Esophagus muscularis mucosa (tissue), 4 donors: ENCODE measurements around a stretch of chr16.

DNA sequence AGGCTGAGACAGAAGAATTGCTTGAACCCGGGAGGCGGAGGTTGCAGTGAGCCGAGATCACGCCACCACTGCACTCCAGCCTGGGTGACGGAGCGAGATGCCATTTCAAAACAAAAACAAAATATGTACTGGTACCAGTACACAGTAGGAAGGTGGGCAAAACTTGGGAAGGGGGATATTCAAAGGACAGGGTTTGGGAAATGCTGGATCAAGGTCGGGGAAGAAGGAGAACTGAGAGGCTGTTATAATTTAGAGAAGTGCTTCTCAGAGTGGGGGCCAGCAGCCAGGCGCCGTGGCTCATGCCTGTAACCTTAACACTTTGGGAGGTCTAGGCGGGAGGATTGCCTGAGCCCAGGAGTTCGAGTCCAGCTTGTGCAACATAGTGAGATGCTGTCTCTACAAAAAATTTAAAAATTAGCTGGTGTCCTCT, 5.2 kb downstream of the CRISPLD2 start:
- PRO-cap, result no peak
- RAMPAGE, long total RNA, 4 experiments, result no peak in any of the 4 experiments

DNA sequence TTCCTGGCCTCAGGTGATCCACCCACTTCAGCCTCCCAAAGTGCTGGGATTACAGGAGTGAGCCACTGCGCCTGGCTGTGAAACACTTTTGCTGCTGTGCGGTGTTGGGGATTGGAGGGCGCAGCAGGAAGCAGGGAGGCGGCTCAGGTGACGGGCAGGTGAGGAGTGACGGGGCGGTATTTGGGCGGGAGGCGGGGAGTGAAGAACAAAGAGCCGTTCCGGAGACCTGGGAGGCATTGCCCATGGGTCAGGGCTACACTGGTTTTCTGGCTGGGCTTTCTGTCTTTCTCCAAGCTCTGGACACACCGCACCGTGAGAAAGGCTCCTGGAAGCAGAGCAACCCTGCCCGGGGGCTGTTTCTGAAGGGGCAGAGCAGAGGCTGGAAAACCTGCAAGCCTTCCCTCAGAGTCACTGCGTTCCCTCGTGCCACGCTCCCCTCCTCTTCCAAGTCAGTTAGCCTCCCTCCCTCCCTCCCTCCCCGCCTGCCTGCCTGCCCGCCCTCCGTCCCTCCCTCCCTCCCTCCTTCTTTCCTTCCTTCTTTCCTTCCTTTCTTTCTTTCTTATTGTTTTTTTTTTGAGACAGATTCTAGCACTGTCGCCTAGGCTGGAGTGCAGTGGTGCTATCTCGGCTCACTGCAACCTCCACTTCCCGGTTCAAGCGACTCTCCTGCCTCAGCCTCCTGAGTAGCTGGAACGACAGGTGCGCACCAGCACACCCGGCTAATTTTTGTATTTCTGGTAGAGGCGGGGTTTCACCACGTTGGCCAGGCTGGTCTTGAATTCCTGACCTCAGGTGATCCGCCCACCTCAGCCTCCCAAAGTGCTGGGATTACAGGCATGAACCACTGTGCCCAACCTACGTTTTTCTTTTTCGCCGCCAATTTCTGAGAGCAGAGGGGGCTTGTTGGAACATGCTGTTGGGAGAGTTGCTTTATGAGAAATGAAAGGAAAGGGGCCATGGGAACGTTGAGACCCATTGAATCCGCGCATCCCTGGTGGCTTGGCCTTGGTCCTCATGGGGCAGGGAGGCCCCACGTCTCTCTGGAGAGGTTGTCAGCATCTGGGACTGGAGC, 22.4 kb downstream of the CRISPLD2 start:
- PRO-cap, result no peak
- RAMPAGE, long total RNA, 4 experiments, result no peak in any of the 4 experiments

DNA sequence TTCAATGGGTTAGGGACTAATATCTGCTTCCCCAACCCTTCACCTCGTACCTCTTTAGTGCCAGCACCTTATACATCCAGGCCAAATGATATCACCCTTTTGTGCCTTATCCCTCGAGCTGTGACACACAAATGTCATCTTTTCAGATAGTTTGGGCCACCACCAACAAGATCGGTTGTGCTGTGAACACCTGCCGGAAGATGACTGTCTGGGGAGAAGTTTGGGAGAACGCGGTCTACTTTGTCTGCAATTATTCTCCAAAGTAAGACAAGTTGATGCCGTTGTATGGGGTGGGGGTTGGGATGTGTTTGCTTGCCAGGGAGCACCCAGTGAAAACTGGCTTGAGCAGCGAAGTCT, 30.6 kb downstream of the CRISPLD2 start:
- PRO-cap, result no peak
- RAMPAGE, long total RNA, 4 experiments, result start-site peak on the plus strand in 1 of 4 experiments, centred at position 205 of the sequence, 104 reads per replicate

DNA sequence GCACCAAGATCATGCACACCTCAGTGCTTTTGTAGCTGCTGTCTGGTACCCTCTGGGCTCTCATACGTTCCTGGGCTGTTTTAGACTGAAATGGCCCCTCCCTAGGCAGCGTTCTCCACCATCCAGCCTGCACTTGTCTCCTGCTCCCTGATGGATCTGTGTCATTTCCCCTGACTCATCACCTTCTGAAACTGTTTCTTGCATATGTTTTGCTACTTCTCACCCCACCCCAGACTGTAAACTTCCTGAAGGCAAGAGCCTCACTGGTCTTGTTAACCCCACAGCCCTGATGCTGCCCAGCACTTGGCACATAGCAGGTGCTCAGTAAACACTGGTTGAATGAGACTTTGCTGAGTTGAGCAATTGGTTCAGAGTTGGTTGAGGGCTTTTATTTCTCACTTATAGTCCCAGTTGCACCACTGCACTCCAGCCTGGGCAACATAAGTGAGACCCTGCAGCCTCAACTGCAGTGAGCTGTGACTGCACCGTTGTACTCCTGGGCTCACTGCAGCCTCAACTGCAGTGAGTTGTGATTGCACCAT, 78.7 kb downstream of the CRISPLD2 start:
- PRO-cap, result no peak
- RAMPAGE, long total RNA, 4 experiments, result no peak in any of the 4 experiments

DNA sequence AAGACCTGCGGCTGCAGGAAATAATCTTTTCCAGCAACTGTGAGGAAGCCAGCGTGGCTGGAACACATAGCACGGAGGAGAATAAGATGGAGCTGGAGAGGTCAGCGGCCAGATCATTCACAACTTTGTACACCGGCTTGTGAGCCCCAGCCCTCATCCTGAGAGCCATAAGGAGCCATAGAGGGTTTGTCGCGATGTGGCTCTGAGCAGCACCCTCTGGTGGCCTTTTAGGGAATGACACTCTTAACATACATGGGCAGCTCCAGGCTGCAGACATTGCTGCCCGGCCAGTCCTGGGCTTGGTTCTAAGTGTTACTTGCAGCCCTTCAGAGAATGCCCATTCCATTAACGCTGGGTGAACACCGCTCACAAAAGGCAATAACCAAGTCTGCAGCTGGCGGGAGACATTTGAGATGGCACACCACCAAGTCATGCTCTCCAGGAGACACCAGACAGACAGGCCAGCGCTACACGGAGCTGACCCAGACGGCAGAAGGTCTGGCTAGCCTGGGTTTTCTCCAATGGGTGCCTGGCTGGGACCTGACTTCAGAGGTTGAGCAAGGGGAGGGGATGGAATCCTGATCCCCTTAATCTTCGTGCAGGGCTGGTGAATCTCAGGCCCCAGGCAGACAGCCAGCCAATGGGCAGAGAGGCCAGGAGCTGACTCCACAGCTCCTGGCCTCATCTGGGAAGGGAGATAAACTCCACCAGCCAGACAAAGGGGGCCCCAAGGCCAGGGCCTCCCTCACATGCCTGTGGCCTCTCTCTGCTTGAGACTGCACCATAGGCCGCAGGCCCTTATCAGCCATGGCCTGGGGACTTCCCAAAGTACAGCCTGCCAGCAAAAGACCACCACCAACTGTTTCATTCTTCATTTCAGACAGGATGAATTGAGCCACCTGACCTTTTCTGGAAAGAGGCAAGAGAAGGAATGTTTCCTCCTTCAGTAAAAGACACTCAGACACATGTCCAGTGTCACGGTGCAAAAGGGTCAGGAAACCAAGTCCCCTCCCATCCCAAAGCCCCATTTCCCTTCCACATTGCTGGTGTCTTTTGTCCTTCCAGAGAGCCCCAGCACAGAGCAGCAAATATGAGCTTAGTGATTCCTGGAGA, 58.8 kb downstream of the ZDHHC7 start:
- PRO-cap, result no peak
- RAMPAGE, long total RNA, 4 experiments, result no peak in any of the 4 experiments

DNA sequence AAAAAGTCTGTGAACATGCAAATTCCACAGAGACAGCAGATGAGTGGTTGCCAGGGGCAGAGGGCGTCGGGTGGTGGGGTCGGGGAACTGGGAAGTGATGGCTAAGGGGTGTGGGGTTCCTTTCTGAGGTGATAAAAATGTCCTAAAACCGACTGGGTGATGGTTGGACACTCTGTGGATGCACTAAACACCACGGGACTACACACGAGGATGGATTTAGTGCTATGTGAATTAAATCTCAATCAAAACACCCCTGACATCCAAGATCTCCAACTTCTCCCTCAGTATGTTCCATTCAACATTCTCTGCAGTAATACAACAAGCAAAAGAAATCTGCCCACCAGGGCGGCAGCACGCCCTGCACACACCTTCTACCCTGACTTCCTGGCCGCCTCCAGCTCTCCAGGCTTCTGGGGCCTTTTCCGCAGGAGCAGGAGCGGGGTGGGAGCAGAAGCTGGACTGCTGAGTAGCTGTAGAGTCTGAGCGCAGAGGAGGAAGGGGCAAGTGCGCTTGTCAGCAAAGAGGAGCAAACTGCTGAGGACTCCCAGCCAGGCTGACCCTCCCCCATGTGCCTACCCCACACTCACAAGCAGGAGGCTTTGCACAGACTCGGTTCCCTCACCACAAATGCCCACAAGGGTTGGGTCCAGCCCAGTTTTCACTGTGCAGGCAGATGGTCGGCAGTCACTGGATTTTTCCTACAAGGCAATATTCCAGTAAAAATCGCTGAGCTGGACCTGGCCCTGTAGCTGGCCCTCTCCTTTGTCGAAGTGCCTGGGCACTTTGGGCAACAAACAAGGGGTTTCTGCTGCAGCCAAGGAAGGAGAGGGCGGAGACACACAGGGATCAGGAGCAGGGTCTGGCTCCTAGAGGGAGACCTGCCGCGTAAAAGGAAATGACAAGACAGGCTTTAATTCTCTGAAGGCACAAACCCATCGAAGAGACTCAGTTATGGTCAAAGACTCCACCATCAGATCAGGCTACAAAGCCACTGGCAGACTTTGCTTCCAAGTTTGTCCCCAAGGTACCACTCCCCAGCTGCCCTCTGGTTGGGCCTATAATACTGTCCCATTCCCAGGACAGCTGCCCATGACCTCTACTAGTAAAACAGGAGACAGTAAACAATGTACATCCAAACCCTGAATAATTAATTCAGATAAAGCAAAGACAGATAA, 22.8 kb downstream of the ZDHHC7 start:
- PRO-cap, result no peak
- RAMPAGE, long total RNA, 4 experiments, result no peak in any of the 4 experiments

GRCh38 chr16:85010445-85011369, 628 bp downstream of the ZDHHC7 start:
- PRO-cap, result no peak
- RAMPAGE, long total RNA, 4 experiments, result no peak in any of the 4 experiments

DNA sequence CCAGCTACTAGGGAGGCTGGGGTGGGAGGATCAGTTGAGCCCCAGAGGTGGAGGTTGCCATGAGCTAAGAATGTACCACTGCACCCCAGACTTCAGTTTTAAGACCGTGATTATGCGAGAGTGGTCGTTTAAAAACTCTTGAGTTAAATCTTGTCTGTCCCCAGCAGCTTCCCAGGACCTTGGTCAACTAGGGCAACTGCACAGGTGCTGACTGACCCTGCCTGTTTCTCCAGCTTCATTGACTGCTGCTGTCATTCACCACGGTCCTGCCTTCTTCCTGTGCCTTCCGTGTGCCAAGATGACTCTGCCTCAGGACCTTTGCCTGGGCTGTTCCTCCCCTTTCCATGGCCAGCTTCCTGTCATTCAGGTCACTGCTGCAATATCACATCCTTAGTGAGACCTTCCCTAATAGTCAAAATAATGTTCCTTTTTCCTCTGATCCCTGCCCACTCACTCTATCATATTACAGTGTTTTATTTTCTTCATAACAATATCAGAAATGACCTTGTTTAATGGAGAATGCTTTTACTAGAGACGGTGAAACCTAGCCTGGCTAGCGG, 3.9 kb downstream of the KIAA0513 start:
- PRO-cap, result no peak
- RAMPAGE, long total RNA, 4 experiments, result no peak in any of the 4 experiments

GRCh38 chr16:85057782-85058360, 30.3 kb downstream of the KIAA0513 start:
- PRO-cap, result no peak
- RAMPAGE, long total RNA, 4 experiments, result no peak in any of the 4 experiments

DNA sequence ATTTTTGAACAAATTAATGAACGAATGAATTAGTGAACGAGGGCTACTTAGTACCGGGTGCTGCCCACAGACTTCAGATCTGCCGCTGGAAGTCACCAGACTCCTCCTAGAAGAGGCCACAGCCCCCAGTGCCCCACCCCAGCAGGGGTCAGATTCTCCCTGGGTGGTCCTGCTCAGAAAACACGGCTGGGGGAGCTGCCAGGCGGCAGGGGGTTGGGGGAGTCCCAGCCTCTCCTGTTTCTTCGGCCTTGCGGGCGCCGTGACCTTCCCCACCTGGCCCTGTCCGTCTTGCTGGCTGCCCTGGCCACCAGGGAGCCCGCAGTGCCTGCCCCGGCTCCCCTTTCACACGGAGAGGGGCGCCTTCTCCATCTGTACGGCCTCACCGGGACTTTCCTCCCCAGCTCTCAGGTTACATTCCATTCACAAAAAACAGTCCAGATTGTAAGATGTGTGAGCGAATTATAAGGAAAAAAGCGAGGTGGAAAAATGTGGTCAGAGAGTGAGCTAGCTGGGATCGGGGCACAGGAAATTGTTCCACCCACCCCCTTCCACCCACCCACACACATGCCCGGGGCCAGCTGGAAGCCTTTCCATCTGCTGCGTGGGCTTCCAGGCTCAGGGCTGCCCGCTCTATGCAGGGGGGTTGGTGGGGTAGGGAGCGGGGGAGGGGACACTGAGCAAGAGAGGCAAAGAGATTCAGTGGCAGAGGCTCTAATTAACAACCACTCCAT, 14.5 kb upstream of the CIBAR2 start:
- PRO-cap, result no peak
- RAMPAGE, long total RNA, 4 experiments, result no peak in any of the 4 experiments

GRCh38 chr16:85187050-85187421, 74.8 kb upstream of the CIBAR2 start:
- PRO-cap, result bidirectional peak, plus-strand start at chr16:85187330, minus-strand start at chr16:85187219
- RAMPAGE, long total RNA, 4 experiments, result no peak in any of the 4 experiments

GRCh38 chr16:85200168-85201025, 88.1 kb upstream of the CIBAR2 start:
- PRO-cap, result no peak
- RAMPAGE, long total RNA, 4 experiments, result no peak in any of the 4 experiments

DNA sequence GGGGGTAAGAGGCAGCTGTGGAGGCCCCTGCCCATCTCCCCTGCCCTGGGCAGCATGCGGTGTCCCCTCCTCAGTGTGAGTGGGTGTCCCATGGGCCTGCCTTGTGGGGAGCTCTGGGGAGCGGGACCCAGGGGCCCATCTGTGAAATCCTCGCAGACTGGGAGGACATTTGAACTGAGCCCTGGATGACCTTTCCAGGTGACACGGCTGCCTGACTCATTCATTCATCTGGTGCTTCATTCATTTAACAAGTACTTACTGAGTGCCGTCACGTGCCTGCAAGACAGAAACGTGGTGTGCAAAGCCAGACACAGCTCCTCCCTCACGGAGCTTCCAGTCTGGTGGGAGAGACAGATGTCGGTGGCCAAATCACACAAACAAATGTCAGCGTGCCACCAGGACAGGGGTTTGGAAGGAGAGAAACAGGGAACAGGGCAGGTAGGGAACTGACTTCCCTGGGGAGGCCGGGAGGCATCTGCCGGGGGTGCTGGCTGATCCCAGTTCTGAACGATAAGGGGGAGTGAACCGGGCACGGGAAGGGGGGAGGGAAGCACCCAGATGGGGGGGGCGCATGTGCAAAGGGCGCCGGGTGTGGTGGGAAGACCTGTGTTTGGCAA, 93.5 kb upstream of the CIBAR2 start:
- PRO-cap, result no peak
- RAMPAGE, long total RNA, 4 experiments, result no peak in any of the 4 experiments

DNA sequence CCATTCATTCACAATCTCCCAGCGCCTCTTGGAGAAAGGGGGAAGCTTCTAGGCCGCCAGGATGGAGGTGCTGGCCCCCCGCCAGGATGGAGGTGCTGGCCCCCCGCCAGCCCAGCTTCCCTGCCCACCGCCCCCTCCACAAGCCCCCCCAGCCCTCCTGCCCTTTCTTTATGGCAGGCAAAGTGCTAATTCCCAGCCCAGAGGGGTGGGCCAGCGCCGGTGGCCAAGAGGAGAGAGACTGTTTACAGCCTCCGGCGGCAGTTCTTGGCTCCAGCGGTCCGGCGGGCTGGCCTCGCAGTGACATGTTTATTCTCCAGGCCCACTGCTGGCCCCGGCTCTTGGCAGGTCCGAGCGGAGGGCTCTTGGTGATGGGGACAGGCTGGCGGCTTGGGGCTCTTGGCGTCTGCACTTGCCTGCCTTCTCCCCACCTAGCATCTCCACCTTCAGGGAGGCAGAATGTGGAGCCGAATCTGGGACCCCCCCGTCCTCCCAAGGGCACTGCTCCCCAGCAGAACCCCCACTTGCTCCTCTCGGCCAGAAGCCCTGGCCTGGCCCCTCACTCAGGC, 94.5 kb upstream of the CIBAR2 start:
- PRO-cap, result no peak
- RAMPAGE, long total RNA, 4 experiments, result no peak in any of the 4 experiments

- PRO-cap, result no peak
- RAMPAGE, long total RNA, 4 experiments, result no peak in any of the 4 experiments
These were observed 179.2 kb upstream of the CIBAR2 start for GRCh38 chr16:85291162-85292164.

GRCh38 chr16:85416300-85416818, 196.8 kb upstream of the GSE1 start:
- PRO-cap, result no peak
- RAMPAGE, long total RNA, 4 experiments, result no peak in any of the 4 experiments

GRCh38 chr16:85448297-85449667, 164.3 kb upstream of the GSE1 start:
- PRO-cap, result no peak
- RAMPAGE, long total RNA, 4 experiments, result no peak in any of the 4 experiments

- PRO-cap, result no peak
- RAMPAGE, long total RNA, 4 experiments, result no peak in any of the 4 experiments
These were observed 124.8 kb upstream of the GSE1 start for GRCh38 chr16:85488160-85488788.

DNA sequence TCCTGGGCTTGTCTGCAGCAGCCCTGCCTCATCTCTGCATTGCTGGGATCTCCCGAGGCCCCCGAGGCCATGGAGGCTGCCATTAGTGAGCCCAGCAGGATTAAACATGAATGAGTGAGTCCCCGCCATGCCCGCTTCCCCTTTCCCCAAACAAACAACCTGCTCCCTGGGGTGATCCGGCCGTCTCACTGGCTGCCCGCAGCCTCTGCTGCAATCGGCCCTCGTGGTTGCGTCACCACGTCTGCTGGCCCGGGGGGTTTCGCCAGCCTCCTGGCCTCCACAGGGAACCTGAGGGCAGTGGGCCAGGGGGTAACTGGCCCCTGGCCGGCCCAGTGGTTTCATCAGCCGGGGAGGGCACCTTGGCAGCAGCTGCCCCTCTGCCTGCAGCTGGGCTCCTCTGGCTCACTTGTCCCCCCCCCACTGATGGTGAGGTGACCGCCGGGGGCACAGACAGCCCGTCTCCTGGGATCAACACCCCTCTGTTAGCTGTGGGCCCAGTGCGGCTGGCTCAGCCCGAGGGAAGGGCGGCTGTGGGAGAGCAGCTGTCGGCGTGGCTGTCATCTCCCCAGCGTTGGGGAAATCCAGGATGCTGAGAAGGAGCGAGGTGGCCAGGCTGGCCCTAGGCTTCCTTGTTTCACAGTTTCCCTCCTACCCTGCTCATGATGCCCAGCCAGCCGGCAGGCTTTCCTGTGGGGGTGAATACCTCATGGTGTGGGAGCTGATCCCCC, 88.1 kb upstream of the GSE1 start:
- PRO-cap, result no peak
- RAMPAGE, long total RNA, 4 experiments, result no peak in any of the 4 experiments

DNA sequence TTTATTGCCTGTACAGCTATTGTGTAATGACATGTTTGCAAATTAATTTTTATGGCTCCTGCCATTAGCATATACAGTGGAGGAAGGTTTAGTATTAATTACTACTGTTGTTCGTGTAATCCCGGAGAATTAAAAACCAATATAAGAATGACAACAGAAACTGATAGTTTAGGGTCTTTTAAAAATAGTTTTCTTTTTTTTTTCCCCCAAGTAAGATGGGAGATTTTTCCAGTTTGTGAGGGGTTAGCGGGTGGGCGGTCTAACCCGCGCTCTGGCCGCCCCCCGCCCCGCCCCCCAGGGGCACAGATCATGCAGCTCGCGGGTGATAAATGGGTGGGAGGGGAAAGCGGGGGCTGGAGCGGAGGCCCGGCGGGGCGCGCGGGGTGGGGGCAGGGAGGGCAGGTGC, 60.3 kb upstream of the GSE1 start:
- PRO-cap, result no peak
- RAMPAGE, long total RNA, 4 experiments, result no peak in any of the 4 experiments